Aorta (tissue), 1 donor: ENCODE measurements around the genes PTRH1, CDK9 and ENG.

DNA sequence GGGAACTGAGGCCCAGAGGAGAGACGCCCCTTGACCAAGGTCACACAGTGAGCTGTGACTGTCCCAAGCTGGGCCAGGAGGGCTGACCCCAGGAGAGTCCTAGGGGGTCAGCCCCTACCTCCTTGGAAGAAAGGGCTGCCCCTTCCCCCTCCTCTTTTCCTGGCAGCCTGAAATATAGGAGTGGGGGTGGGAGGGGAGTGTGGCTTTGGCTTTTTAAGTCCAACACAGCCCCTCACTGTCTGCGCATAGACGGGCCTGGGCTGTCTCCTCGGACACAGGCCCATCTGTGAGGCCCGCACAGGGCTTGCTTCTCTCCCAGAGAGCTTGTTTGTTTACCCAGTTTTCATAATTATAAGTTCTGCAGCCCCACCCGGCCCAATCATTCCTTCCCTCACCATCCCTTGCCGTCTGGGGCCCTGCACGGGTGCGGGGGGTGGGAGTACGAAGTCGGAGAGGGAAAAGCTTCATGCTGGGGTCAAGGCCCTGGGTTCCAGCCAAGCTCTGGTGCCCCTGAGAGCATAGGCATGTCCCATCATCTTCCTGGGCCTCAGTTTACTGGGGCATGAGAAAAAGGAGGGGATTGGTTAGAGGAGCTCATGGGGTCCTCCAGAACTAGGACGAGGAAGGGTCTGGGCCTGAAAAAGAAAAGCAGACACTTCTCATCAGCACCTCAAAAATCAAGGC is 10.8 kb downstream of the NIBAN2 start:
- PRO-cap = no peak

DNA sequence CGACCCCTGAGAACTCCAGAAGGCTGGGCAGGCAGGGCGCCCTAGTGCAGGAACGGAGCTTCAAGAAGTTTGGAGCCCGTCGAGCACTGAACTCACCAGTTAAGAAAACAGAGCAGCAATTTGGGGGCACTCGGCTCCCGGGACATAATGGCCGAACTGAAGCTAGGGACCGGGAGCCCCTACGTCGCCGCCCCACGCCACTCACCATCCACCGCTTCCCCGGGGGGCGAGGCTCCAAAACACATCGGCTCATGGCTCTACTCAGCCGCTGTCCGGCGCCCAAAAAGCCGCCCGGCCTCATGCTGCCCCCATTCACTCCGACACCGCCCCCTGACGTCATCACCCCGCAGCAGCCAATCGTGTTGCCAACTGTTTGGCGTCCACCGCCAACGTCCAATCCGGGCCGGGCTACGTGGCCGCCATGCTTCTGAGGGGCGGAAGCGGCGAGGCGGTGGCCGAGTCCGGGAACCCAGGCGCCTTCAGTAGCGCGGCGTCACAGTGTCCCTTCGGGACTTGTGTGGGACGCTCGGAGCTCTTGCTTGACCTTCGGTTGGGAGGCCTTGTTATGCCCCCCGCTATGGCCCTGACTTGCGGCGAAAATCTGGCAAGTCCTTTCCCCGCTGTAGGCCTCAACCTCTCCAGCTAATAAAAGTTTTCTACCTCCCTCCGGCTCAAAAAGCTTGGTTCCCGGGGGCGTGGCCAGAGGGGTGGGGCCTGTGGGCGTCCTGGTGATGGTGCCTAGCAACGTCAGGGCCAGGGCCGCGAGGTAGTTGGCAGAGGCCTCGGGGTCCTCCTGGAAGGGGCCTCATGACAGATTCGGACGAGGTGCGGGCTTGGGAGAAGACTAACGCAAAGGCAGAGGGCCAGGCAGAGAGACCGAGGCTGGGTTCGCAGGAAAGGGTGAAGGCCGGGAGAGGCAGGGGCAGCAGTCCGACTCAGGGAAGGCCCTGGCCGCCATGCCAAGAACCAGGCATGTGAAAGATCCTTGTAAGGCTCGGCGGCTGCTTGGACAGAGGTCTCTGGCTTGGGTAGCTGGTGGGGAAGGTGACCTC is at the start of gene PTRH1:
Gene PTRH1 (minus strand): TSS at position 325 of the 1,052 bp plus-strand sequence.
- PRO-cap = bidirectional peak, plus-strand start at position 446 of the sequence, minus-strand start at position 322 of the sequence

DNA sequence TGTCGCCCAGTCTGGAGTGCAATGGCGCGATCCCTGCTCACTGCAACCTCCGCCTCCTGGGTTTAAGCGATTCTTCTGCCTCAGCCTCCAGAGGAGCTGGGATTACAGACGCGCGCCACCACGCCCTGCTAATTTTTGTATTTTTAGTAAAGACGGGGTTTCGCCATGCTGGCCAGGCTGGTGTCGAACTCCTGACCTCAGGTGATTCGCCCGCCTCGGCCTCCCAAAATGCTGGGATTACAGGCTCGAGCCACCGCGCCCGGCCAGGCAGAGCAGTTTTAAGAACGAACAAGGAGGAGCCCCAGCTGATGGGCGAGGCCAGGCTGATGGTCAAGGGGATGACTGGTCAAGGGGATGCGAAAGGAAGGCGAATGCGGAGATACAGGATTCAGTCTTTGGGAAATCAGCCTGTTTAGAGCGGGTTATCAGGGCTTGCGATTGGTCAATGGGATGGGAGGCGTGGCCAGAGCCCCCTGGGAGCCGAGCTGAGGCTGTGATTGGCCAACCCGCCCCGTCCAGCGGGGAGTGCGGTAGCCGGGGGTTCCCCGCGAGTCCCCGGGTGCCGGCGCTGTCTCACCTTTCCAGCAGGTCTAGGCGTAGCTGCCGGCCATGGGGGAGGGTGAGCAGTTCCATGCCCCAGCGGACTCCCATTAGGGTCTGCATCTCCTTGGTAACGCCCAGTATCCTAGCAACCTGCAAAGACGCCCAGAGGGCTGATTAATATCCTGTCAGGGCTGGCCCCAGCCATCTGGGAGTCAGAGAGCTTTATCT is 7.4 kb upstream of the TOR2A start:
- PRO-cap = no peak

DNA sequence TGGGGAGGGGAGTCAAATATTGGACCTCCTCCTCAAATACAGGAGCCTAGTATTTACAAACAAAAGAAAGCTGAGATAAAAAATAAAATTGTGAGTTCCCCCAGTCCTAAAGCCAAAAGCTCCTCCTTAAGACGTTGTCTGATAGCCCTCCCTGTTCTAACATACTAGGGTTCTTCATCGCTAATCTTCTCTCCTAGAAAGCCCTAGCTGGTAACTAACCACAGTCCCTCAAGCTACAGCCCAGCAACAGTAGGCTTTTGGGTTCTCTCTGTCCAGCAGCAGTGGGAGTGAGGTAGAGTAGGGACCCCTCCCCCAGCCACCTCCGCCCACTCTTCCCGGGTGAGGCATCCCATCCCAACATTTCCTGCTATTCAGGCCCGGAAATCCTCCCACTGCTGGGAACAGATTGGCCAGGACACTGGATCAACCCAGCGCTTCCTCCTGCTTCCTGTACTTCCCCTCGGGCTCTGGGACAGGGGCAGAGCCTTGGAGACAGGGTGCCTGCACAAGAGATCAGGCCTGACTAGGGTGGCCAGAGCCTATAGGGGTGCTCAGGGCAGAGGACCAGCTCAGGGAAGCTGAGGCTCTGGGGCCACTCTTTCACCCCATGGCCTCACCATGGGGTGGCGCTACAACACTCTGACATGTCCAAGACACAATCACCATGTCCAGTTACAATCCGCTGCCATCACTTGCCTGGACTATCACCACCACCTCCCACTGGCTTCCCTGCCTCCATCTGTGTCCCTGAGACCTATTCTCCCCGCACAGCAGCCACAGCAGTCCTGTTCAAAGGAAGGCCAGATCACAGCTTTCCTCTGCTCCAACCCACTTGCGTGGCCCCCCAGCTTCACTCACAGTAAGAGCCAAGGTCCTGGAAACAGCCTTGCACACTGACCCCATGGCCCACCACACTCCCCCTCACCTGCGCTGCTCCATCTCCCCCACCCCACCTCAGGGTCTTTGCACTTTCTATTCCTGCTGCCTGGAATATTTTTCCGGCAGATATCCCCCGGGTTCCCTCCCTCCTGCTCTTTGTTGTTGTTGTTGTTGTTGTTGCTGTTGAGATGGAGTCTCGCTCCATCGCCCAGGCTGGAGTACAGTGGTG is 14.4 kb downstream of the SH2D3C start:
- PRO-cap = no peak

DNA sequence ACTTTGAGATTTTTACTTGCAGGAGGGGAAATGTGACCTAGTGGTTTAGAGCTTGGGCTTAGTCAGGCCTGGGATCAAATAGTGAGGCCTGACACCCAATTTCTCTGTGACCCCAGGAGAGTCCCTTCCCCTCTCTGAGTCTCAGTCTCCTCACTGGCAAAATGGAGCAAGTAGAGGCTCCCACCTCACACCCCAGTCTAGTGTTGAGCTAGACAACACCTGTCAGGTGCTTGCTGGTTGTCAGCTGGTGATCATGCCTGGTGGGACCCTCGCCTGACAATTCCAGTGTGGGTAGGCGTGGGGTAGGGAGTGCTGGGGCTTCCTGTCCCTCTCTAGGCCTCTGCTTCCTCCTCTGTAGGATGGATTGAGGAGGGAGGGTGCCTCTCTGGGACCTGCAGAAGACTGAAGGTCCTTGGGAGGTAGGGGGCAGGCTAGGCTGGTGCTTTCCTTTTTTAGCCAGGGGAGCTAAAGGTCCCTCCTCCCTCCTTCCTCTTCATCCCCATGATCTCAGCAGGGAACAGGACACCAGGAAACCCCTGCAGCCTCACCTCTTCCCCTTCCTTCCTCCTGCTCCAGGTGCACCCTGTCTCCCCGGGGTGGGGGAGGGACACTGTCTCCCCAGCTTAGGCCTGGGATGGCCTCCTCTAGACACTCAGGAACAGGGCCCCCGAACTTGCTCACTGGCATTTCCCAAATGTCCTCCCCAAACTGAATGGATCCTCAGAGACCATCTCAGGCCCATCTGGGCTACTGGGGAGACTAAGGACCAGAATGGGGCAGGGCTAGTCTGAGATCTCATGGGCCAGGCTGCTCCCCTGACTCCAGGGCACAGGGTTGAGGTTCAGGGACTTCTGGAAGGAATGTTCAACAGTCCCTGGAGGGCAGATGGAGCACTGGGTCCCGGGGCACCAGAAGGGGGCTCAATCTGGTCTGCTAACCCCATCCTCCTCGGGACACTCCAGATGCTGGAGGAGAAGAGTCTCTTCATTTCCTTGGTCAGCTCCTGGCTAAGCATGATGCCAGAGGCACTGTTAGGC is 8.4 kb downstream of the SH2D3C start:
- PRO-cap = no peak

GRCh38 chr9:127776731-127777363 is 1.6 kb downstream of the SH2D3C start:
- PRO-cap = no peak

- PRO-cap = no peak
Observed at GRCh38 chr9:127779164-127779931, 882 bp upstream of the SH2D3C start.

DNA sequence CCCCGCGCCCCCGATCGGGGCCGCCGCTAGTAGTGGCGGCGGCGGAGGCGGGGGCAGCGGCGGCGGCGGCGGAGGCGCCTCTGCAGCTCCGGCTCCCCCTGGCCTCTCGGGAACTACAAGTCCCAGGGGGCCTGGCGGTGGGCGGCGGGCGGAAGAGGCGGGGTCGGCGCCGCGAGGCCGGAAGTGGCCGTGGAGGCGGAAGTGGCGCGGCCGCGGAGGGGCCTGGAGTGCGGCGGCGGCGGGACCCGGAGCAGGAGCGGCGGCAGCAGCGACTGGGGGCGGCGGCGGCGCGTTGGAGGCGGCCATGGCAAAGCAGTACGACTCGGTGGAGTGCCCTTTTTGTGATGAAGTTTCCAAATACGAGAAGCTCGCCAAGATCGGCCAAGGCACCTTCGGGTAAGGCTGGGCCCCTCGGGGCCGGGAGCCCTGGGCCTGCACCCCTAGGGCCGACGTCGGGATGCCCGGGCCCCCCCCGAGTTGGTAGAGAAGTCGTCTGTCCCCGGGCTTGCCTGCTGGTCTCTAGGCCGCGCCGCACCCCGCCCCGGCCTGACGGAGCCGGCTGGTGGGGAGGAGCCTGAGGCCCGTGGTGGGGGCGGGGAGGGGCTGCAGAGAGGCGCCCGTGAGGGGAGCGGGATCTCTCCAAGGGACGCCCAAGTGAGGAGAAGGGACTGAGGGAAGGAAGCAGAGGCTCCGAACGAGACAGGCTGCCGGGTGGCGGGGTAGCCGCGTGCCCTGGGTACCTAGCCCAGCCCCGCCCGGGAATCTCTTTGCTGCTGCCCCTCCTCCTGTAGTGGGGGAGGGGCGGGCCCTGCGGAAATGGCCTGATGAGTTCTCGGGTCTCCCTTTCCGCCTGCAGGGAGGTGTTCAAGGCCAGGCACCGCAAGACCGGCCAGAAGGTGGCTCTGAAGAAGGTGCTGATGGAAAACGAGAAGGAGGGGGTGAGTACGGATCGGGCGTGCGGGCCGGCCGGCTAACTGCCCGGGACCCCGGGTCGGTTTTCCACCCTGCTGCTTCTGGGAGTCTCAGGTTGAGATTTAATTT is at the start of gene CDK9:
Gene CDK9 (plus strand): TSS at position 190 of the 1,041 bp plus-strand sequence.
- PRO-cap = bidirectional peak, plus-strand start at position 201 of the sequence, minus-strand start at position 108 of the sequence

- PRO-cap = no peak
Observed at GRCh38 chr9:127792269-127792865, 6.5 kb downstream of the CDK9 start.

GRCh38 chr9:127794298-127795204 is 8.1 kb upstream of the FPGS start:
- PRO-cap = no peak

- PRO-cap = no peak
Observed at GRCh38 chr9:127833830-127834164, 20.7 kb downstream of the ENG start.

GRCh38 chr9:127853904-127854996 is at the start of gene ENG:
TSS of gene ENG (minus strand) at chr9:127854658.
- PRO-cap = unidirectional peak, minus-strand start at chr9:127854500; unidirectional peak, minus-strand start at chr9:127854658

DNA sequence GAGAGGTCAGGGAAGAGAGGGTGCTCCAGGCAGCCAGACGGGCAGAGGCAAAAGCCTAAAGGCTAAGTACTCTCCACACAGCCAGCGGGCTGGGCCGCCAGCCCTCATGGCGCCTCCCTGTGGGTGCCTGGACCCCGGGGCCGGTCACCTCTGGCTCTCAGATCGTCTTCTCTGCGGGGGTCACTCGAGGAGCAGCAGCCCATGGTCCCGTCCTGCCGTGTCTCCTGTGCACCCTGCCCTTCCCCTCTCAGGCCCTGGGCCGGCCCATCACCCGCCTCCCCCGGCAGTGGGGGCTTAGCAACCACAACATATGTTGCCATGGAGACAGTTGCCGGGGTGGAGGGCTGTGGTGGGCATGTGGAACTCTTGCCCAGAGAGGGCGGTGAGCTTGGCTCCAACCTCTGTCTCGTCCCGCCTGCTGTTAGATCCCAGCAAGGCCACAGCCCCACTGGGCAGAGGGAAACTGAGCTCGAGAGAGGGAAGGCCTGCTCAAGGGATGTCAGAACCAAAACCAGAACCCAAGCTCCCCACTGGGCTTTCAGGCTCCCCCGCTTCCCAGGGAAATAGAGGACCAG is 4.1 kb downstream of the AK1 start:
- PRO-cap = no peak

DNA sequence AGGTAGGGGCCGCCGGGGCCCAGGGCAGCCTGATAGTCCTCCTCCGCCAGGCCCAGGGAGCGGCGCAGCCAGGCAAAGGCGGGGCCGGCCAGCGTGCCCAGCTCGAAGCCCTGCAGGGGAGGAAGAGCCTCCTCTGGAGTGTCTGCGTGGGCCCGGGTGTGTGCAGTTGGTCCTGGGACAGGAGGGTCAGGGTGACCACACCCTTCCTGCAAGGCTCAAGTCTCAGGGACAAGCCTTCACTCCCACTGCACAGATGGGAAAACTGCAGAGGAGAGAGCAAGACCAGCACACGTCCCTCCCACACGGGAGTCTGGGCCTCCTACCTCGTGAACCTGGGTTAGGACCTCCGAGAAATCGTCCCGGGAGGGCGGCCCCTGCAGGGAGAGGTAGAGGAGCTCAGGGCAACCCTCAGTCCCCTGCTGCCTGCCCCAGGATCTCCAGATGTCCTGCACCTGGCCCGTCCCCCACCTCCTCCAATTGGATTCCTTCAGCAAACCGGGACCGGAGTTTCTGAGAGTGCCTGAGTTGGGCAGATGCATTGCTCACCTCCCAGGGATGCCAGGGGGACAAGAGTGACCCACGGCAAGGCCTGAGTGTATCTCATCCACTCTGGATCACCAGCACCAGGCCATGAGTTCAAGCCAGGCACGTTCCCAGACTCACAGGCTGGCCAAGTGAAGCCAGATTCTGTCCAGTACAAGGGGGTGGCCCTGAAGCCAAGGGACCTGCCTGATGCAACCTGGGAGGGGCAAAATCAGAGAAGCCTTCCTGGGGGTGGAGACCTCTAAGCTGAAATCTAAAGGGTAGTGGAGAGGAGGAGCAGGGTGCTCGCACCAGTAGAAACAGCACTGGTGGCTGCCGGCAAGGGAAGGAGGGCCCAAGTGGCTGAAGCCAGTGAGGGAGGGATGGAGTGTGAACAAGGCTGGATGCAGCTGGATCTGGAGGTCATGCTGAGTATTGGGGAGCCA is 2.2 kb downstream of the PIP5KL1 start:
- PRO-cap = no peak

DNA sequence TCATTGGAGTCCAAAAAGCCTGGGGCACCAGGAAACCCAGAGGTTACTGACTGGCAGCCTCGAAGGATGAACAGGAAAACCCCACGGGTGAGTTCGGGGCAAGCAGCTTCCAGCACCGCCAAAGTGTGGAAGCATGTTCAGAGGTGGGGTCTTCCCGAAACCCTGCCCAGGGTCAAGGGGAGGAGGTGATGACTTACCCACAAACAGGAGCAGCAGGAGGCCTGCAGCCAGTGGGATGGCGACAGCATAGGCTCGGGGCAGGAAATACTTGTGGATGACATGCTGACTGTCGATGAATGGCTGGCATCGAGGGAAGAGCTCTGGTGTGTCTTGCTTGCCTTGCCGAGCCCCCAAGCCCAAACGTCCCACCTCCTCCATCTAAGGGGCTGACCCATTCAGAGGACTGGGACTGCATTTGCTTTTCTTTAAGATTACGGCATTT is 1.3 kb downstream of the DPM2 start:
- PRO-cap = no peak

DNA sequence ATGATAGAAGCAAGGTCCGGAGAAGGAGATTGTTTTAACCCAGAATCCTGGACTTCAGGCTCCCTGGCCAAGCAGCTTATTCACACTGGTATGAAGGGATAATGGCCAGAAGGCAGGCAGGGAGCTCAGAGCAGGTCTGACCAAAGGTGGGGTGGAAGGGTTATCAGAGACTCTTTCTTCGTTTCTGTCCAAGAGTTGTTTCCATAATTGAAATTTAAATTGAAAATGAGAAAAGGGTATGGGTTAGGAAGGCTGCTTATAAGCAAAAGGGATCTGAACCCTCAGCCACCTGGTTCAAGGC is 17.9 kb downstream of the EEIG1 start:
- PRO-cap = no peak

- PRO-cap = no peak
Observed at GRCh38 chr9:127963340-127964107, 17.3 kb downstream of the EEIG1 start.

DNA sequence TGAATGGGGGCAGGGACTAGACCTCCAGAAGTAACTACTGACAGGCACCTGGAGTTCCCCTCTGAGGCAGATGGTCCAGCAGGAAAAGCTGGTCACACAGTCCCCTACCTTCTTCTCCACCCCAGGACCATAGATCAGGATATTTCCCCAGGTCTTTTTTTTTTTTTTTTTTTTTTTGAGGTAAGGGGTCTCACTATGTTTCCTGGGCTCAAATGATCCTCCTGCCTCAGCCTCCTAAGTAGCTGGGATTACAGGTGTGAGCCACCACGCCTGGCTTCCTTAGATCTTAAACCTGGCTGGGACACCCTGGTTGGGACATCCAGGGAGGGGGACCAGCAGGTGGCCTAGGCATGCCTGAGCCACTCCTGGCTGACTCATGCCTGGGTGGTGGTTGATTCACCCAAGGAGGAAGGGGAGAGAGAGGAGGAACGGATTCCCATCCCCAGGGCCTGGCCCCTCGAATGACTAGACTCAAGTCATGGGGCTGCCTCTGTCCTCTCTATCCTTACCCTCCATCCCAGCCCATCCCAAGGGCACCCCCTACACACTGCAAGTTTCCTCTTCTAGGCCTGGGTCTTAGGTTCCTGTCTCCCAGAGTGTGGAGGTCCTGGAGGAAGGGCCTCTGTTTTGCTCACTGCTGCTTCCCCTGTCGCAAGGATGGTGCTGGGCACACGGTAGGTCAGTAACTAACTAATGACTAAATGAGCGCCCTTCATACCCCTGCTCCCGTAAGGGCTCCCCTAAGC is 12.8 kb downstream of the EEIG1 start:
- PRO-cap = no peak

DNA sequence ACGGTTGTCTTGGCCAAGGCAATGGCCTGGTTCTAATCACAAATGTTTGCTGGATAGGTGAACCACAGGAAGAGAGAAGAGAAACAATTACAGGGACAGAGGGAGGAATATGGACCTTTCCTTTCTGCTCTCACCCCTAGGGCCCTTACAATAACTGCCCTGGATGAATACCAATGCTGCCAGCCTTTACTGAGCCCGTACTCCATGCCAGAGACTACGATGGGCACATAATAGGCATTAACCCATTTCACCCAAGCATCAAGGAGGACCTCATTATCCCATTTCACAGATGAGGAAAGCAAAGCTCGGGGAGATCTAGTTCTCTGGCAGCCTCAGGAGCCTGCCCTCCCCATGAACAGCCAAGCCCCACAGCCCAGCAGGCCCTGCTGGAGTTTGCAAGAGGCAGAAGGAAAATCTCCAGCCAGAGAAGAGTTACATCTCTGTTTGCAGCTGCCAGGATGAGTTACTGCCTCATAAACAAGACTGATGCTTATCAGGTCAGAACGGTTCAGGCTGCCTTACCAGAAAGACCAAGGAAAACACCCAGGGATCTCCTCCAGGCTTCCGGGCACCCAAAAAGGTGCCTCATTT is 11.4 kb downstream of the EEIG1 start:
- PRO-cap = no peak

- PRO-cap = no peak
Observed at GRCh38 chr9:127987046-127987726, 6.4 kb upstream of the EEIG1 start.